ENCODE measurements around a stretch of chr3.

DNA sequence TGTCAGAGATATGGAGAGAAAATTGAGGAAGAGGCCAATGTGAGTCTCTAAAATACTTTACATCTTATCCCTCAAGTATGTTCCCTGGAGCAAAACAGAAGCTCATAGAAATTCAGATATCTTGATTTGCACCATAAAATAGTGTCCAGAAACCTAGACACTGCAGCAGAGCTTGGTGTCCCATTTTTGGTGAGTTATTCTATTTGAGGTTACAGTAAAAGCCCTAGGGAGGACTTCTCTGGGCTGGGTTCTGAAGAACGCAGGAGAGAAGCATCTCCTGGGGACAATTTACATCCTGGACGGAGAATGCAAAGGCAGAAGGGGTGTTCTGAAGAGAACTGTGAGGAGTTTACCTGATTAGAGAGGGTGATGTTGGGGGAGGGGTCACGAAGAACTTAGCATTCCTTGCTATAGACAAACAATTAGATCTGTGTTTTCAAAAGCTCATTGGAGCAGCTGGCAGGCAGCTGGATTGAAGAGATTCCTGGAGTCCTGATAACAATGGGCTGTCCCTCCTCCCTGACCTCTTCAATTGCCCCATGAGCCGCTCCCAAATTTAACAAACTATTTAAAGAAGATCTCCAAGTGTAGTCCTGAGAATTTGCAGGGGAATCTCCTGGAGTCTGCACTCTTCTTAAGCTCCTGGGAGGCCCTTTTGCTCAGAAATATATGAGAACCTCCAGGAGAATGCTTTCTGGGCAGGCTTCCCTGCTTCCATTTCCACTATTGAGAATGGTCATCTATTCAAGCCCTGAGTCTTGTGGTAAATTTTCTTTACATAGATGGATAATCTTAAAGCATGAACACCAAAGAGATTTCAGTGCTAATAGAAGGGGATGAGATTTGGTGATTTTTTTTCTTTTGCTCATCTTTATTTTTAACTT lies 55.2 kb downstream of the ARHGAP31 start:
- PRO-cap: bidirectional peak, plus-strand start at position 447 of the sequence, minus-strand start at position 330 of the sequence

GRCh38 chr3:119500509-119501116 lies 2.3 kb downstream of the TIMMDC1 start:
- PRO-cap: no peak

DNA sequence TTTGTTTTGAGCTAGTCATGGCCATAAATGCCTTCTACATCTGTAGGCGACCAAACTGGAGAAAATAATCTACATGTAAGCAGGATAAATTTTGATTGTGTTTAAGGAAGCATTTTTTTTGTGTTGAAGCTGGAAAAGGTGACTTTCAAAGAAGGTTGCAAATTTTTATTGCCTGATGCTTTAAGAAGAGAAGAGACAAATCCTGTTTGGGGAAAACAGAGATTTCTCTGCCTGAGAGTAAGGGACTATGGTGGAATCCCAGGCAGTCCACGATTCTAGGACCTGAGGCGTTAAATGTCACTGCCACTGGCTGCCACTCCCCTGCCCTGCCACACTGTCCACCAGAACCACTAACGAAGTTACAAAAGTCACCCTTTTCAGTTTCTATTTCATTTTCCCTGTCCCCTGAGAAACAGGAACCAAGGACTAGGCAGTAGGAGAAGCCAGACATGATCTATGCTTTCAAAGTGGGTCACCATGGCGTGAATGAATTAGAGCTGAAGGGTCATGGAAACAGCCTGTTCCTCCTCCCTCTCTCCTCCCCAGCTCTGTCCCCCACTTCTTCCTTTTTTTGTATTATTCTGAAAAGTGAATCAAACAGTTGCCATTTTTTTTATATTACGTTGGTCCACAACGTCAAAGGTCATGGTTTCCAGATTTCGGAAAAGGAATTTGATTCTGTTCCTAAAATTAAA lies 9.1 kb upstream of the ADPRH start:
- PRO-cap: no peak

DNA sequence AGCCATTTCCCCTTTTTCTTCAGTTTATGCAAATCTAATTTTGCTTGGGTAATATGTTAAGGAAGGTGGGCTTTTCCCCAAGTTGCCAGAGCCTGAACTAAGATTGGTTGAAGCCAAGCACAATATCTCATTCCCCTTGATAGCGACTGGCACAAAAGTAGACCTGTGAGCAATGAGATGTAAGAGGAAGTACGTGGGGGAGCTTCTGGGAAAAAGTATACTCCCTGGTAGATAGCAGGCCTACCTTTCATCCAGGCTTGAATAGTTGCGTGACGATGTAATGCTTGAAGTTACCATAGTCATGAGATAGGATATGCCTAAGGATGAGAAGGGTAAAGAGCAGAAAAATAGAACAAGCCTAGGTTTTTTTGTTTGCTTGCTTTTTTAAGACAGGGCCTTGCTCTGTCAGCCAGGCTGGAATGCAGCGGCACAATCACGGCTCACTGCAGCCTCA lies 4.6 kb upstream of the POPDC2 start:
- PRO-cap: no peak

DNA sequence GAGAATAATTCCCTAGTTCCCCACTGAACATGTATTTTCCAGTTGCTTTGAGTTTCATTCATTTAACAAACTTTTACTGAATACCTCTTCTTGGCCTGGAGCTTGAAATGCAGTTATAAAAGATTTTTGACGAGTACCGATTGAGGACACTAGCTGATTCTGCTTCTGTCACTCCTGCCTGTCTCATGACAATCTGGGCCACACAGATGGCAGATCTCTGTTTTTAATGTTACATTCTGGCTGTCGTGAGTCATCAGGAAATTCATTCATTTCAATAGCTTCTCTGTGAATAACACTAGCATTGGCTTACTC lies 29.1 kb downstream of the CFAP91 start:
- PRO-cap: no peak

DNA sequence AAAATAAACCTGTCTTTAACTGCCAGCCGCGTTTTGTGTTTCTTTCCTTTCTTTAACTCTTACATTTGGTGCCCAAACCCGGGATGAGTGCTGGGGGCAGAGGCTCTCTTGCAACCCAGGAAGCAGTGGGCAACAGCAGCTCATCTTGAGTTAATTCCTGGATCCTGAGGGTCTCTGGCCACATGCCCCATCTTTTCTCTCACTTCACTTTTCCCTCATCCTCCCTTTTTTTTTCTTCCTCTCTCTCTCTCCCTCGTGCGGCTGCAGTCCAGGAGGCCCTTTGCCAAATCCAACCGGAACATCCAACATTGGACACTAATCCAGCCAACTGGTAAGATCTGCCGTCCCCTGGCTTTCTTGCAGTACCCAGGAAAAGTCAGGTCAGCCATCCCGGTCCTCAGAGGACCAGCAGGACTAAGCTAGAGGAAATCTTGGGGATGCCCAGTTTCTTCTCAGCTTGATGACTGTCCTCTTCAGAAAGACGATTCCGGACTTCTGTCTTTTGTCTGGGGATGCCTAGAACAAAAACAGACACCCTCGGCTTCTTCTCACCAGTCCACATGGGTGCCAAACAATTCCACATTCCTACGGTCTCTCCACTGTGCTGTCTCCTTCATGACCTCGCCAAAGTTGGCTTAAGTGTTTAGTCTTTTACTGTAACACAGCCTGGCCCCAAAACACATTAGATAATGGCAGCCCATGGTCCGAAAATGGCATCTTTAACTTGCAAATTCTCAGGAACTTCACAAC lies 115.6 kb downstream of the GSK3B start:
- PRO-cap: no peak

DNA sequence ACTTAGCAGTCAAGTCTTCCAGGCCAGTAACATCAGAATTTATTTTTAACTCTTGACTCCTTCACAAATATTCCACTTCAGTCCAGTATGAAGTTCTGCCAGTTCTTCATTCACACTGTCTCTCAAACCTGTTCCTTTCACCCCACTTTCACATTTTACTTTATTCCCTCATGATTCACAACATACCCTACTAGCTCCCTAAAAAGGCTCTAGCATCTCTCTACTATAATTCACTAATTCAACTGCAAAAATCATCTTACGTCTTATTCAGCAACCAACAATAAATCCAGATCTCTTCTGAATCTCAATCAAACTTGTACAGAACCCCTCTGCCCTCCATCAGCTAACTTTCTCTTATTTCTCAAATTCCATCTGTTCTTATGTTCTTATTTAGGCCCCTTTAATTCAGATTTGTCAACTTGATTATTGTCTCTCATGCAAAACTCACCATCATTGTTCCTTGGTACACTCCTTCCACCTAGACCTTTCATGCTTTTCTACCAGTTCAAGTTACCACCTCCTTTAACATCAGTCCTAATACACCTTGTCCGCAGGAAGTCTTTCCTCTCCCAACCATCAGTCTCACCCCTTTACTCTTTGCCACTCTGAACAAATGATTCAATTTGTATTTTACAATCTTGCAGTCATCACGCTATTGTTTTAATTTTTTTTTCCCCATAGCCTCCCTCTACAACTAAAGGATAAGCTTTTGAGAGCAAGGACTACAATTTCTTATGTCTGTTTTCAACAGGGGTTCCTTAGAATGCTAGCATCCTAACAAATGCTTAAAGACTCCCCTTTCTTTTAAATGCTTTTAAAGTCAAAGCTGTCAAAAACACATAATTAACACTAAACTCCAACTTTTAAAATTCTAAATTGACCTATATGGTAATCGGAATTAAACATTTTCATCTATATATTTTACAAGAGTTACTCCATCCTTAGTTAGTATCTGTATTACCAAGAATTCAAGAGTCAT lies 3.5 kb downstream of the GSK3B start:
- PRO-cap: no peak

- PRO-cap: no peak
Measured at GRCh38 chr3:120402566-120403105, 48.2 kb downstream of the FSTL1 start.

DNA sequence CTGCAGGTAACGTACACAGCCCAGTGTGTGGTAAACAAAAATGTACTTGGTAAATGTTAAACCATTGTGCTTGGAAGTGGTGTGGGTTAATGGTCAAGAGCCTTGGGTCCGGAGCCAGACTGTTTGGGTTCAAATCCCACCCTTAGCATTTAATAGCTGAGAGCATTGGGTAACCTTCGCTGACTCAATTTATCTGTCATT lies 1.6 kb downstream of the FSTL1 start:
- PRO-cap: no peak

DNA sequence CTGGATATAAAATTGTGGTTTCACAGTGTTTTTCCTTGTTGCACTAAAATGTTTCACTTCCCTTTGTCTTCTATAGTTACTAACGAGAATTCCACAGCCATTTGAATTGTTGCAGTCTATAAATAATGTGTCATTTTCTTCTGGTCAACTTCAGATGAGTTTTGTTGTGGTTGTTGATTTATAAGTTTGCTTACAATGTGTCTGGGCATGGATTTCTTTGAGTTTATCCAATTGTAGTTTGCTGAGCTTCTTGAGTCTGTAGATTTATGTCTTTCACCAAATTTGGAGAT lies 63.3 kb upstream of the NDUFB4 start:
- PRO-cap: no peak

DNA sequence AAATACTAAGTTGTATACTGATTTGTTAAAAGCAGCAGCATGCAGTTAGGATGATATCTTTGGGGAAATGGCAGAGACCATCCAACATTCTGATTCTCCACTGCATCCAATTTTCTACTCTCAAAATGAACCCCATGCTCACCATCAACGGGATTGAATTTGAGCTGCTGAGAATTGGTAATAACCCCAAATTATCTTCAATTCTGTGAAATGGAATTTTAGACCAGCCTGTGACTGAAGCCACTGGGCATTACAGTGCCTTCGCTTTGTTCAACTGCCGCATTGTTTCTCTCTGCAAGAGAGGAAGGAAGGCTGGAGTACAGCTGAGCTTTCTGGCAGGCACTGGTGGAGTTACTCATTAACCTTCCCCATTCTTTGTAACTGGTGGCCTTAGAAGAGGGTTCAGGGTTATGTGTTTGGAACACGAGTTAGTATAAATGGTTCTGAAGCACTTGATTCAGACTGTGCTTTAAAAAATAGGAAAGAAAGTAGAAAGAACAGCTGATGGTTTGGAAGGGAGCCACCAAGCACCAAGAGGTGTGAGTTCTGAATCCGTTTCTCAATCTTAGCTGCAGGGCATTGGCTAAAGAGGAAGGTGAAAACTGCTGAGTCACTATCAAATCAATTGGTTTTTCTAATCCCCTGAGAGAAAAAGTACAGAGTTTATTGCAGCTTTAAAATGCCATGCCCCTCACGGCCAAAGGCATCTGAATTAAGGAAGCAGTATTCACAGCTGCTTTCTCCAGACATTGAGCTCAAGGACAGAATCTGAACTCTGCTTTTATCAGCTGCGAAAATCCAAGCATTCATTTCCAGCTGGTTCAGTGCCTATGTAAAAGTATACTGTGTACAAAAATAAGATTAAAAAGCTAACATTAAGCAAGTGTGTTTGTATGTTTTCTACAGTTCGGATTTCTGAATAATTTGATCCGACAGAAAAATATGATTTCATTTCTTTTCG lies 3.6 kb downstream of the HGD start:
- PRO-cap: bidirectional peak, plus-strand start at position 401 of the sequence, minus-strand start at position 294 of the sequence; bidirectional peak, plus-strand start at position 726 of the sequence, minus-strand start at position 552 of the sequence

- PRO-cap: no peak
Measured at GRCh38 chr3:120909476-120910037, 1.6 kb downstream of the STXBP5L start.

GRCh38 chr3:121691633-121692545 lies 31.2 kb upstream of the HCLS1 start:
- PRO-cap: no peak

DNA sequence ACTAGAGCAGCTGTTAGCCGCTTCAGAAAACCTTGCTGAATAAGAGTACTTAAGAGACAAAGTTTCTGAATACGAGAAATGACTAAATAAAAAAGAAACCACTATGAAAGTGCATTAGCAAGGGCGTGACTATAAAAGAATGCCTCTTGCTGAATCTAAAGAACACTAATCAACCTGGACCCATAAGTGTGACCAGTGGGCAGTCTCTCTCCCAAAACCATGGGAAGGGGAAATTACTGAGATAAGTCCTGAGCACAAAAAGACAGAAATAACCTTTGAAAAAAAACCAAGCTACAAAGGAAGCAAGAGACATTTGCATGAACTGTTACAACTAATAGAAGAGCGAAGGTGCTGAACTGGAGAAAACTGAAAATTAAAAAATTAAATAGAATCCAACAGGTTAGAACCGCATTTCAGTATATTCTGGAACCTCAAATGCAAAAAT lies 41.6 kb downstream of the IQCB1 start:
- PRO-cap: no peak

- PRO-cap: no peak
Measured at GRCh38 chr3:121938076-121938963, 44.1 kb downstream of the SLC15A2 start.

DNA sequence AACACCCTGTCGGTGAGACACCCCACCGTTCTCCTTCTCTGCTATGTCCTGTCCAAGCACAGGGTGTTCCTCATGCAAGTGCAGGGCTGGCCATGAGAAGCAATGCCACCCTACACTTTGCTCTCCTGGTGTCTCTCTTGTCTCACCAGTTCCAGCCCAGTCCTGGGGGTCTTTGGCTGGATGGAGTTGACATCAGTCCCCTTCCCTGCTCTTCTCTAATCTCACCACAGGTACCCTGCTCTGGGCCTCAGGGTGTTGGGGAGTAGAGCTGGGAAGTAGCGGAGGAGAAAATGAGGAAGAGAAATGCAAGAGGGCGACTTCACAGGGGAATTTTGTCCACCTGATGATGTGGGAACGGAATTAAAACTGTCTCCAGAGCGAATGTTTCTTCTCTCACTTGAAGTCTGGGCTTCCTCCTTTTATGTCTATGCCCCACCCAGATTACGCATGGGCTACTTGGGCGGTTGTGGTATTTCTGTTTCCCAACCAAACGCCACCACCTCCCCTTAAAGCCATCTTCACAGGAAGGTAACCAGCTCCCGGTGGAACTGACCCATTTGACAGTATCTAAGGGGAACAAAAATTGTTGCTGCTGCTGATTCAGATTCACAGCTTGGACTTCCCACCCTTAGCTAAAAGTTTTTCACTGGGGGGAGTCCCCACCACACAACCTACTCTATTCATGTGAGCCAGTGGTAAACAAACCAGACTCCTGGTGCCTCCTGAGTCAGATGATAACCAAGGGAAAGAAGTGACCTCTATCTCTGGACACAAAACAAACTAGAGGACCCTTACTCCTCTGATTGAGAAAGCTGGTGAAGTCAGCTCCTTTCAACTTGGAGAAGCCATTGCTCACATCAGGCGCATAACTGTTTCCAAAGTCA lies 50.0 kb downstream of the CASR start:
- PRO-cap: no peak

DNA sequence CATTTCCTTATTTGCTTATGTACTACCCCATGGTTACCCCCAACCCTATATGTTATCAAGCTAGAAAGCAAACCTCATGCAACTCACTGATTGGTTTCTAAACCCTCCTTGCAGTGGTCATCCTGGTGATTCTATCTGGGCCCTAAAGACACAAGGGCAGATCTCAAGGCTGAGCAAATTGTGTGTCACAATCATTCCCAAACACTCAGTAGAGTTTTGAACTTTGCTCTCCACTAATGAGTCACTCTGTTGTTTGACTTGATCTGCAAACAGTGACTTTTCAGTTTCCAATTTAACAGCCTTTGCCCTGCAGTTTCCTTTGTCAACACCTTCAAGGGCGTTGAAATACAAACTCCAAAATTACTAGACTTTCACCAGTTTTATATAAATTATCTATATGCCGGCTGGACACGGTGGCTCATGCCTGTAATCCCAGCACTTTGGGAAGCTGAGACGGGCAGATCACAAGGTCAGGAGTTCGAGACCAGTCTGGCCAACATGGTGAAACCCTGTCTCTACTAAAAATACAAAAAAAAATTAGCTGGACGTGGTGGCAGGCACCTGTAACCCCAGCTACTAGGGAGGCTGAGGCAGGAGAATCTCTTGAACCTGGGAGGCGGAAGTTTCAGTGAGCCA lies 17.4 kb downstream of the MIX23 start:
- PRO-cap: no peak

DNA sequence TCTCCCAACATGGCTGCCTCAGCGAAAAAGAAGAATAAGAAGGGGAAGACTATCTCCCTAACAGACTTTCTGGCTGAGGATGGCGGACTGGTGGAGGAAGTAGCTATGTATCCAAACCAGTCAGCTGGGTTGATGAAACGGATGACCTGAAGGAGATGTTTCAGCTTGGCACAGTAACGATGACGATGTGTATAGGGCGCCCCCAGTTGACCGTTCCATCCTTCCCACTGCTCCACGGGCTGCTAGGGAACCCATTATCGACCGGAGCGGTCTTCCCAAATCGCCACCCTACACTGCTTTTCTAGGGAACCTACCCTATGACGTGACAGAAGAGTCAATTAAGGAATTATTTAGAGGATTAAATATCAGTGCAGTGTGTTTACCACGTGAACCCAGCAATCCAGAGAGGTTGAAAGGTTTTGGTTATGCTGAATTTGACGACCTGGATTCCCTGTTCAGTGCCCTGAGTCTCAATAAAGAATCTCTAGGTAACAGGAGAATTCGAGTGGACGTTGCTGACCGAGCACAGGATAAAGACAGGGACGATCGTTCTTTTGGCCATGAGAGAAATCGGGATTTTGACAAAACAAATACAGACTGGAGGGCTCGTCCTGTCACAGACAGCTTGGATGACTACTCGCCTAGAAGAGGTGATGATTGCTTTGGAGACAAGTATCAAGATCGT lies 19.9 kb upstream of the PARP14 start:
- PRO-cap: no peak

DNA sequence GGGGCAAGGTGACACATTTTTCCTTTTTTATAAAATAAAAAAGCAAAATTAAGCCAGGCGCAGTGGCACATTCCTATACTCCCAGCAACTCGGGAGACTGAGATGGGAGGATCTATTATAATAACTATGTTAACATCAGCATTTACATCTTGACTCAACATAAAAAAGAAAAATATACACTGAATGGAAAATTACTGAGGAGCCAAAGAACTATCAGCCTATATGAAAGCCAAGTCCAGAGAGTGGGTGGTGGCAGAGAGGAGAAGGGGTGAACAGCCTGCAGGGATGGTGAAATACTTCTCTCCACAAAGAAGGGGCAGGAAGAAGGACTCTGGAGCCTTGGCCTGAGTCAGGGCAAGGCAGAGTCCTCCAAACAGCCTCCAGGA lies 26.0 kb downstream of the HSPBAP1 start:
- PRO-cap: no peak

DNA sequence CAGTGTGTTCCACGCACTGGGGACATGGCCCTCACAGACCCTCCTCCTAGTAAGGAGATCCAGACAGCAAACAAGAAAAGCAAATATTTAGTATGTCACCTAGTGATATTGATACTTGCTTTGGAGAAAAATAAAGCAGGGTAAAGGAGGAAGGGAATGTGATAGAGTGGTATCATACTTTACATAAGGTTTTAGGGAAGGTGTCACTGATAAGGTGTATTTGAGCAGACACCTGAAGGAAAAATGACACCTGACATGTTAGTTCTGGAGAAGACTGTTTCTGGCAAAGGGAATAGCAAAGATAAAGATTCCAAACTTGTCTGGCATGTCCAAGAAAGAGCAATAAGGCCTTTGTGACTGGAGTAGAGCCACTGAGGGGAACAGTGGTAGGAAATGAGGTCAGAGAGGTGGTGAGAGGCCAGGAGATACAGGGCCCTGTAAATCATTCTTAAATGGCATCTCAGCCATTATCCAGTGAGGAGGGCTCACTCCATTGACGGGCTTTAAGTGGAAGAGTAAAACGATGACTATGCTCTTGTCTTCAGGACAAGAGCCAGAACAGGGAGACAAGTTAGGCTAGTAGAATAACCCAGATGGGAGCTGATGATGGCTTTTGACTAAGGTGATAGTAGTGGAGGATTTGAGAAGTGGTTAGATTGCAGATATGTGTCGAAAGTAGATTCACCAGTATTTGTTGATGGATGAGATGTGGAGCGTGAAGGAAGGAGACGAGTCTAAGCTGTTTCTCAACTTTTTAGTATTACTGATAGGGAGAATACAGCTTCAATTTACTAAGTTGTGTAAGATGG lies 4.5 kb downstream of the SLC49A4 start:
- PRO-cap: no peak